LNCaP clone FGC (cell line): ENCODE measurements around a stretch of chr11.

- RRBS, 2 experiments: no CpG with 5 or more reads among the region's 3 CpGs
These were observed 638 bp downstream of the C11orf97 start for GRCh38 chr11:94512969-94513229.

GRCh38 chr11:94574518-94574862 is 7.3 kb downstream of the PIWIL4 start:
- RRBS, 2 experiments: no CpG with 5 or more reads among the region's 12 CpGs

GRCh38 chr11:94591756-94592086 is 24.6 kb downstream of the PIWIL4 start:
- RRBS, 2 experiments: no CpG with 5 or more reads among the region's 1 CpG

- RRBS, 2 experiments: no CpG with 5 or more reads among the region's 6 CpGs
These were observed 61.9 kb upstream of the AMOTL1 start for GRCh38 chr11:94706274-94706665.

- RRBS, 2 experiments: under 1 to 2% methylated on average over 36 of the region's 58 CpGs
These were observed 513 bp downstream of the ENDOD1 start for GRCh38 chr11:95089997-95090721.

DNA sequence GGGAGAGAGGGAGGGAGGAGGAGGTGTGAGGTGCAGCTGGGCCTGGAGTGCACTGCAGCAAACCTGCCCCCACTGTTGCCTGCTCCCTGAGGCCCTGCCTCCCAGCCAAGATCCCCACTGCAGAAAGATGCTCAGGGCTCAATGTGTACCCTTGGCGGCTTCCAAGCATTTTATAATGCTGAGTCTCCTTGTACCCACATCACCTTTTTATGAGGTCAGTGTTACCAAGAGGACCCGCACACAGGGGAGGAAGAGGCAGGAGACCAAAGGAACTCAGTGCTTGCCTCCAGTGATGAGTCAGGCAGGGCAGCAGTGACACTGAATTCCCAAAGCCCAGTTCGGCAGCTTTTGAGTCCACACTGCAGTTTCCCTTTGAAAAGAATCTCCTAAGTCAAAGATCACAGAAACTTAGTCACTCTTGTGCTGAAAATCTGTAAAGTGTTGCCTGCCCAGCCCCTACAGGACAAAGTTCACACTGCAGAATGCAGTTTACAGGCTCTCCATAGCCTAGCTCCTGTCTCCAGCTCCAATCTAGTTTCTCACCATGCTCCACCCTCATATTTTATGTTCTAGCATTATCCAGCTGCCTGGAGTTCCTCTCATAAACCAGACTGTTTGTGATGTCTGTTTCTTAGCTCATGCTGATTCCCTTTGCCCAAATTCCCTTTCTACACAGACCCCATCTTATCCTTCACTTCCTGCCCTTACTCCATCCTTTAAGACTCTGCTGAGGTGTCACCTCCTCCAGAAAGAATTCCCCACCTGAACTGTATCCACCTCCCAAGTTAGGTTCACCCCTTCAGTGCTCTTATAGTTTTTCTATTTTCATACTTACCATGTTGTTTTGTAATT is 3.3 kb downstream of the ENDOD1 start:
- RRBS, 2 experiments: no CpG with 5 or more reads among the region's 3 CpGs

- RRBS, 2 experiments: no CpG with 5 or more reads among the region's 9 CpGs
These were observed 63.5 kb downstream of the ENDOD1 start for GRCh38 chr11:95152916-95153785.

DNA sequence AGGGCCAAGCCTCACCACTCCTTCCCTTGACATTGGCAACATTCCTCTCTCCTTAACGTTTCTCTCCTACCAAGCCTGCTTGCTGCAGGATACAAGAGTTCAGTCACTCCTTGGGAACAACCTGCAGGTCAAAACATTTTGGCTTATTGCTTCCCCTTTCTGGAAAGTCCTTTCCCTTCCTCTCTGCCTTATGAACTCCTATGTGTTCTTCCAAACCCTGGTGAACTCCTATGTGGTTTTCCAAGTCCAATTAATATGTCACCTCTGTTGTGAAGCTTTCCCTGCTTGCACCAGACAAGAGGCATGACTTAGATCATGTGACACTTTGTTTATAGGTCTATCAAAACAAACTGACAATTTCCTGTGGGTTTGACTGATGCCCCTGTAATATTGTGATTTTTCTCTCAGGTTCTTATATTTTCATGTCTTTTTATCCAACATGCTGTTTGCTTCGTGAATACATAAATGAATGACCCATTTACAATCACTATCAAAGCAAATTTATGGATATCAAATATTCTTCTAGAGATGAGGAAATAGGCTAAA is 64.2 kb downstream of the ENDOD1 start:
- RRBS, 2 experiments: no CpG with 5 or more reads among the region's 2 CpGs

- RRBS, 2 experiments: no CpG with 5 or more reads among the region's 5 CpGs
These were observed 39.7 kb downstream of the SESN3 start for GRCh38 chr11:95191255-95191650.

DNA sequence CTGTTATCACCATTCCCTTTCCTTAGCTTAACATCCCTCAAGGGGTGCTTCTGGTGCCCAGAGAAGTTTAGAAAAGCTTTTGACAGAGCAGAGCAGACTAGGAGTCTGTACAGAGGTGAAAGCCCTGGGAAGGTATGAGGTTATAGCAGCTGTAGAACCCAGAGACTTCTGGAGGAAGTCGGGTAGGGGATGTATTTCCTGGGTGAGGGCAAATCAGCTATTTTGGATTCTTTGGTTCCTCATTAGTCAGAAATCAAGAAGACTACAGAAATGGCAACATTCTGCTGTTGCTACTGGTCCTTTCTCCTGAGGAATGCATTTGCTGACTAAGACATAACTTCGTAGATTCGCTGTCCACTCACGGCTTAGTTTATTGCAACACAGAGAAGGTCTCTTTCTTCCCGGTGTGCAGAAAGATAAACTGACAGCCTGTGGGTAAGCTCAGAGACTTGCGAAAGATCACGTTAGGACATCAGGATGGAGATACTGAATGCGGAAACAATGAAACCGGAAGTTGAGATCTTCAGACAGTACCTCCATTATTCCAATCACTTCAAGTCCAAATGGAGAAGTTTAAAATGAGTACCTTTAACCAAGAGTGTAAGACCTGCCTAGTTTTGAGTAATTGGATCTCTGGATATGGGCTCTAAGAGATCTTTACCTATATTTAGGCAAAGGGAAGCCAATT is 25.4 kb upstream of the SESN3 start:
- RRBS, 2 experiments: 78 to 89% methylated on average over 3 of the region's 9 CpGs

GRCh38 chr11:95733852-95734637 is 55.5 kb downstream of the FAM76B start:
- RRBS, 2 experiments: no CpG with 5 or more reads among the region's 6 CpGs

DNA sequence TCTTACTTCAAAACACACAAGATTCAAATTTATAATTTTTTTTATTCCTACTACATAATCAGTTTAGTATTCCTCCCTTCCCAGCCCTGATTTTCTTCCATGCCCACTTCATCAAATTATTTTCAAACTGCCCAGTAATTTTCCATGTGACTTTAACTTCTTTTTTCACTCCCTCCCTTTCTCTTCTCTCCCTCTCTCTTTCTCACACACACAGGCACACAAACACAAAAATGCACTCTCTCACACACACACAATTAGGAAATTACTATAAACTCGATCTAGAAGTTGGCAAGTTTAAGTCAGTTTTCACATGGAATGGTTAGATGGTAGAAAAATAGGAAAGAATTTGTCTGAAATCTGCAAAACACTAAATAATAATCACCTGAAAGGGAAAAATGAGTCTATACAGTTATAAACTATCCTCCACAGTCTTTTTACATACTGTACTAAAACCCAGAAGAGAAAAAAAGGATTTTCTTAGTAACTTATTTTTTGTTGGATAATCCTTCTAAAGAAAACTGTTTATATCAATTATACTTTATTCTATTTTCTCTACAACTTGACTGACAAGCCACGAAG is 47.2 kb downstream of the MTMR2 start:
- RRBS, 2 experiments: no CpG with 5 or more reads among the region's 2 CpGs

- RRBS, 2 experiments: no CpG with 5 or more reads among the region's 5 CpGs
These were observed 922 bp downstream of the MTMR2 start for GRCh38 chr11:95922953-95923416.

GRCh38 chr11:96013271-96013874 is 89.5 kb upstream of the MTMR2 start:
- RRBS, 2 experiments: no CpG with 5 or more reads among the region's 10 CpGs

- RRBS, 2 experiments: no CpG with 5 or more reads among the region's 12 CpGs
These were observed 122.0 kb upstream of the MTMR2 start for GRCh38 chr11:96045723-96046543.

GRCh38 chr11:96143381-96143918 is 199.5 kb downstream of the MAML2 start:
- RRBS, 2 experiments: no CpG with 5 or more reads among the region's 9 CpGs

DNA sequence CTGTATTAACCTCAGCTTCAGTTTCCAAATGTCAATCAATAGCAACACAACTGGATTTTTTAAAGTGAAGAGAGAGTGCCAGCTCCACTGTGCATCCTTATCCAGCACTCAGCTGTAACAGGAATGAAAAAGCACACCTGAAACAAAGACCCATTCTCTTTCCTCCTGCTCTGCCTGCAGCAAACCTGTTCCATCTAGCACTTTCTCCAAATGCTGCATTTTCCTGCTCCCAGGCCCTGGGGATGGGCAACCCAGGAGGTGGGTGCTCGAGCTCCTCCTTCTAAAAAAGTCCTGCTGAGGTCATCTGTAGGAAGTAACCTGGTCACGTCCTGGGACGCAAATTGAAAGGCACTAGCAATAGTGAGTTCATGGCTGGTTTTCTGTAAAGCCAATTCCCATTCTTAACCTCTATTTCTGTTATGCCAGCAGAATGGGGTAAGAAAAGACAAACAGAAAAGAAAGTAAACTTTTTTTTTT is 173.8 kb downstream of the MAML2 start:
- RRBS, 2 experiments: no CpG with 5 or more reads among the region's 3 CpGs

DNA sequence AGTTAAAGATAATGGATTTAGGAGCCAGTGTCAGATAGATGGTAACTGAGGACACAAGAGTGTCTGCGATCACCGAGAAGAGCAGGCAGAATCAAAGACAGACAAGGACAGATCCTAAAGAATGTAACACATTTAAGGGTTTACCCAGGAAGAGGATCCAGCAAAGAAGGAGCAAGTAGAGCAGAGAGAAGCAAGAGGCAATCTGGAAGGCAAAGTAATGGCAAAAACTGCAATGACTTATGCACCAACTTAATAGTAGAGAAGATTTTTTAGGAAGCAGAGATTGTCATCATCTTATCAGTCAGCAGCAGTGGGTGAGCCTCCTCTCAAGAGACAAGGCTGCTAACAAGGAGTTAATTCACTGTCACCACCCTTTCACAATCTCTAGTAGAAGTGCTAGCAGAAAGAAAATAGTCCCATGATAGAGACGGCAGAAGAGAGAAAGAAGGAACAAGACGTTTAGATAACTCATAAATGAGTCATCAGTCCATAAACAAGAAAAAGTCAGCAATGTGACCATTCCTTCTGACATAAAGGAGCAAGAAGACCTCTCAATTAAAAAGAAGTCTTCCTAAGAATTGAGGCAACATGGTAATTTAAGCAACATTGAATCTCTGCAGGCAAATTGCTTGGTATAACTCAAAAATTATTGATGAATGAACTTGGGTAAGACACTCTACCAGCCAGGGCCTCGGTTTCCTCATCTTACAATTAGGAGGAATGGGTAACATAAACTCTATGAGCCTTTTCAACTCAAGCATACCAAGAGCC is 130.5 kb downstream of the MAML2 start:
- RRBS, 2 experiments: no CpG with 5 or more reads among the region's 5 CpGs

DNA sequence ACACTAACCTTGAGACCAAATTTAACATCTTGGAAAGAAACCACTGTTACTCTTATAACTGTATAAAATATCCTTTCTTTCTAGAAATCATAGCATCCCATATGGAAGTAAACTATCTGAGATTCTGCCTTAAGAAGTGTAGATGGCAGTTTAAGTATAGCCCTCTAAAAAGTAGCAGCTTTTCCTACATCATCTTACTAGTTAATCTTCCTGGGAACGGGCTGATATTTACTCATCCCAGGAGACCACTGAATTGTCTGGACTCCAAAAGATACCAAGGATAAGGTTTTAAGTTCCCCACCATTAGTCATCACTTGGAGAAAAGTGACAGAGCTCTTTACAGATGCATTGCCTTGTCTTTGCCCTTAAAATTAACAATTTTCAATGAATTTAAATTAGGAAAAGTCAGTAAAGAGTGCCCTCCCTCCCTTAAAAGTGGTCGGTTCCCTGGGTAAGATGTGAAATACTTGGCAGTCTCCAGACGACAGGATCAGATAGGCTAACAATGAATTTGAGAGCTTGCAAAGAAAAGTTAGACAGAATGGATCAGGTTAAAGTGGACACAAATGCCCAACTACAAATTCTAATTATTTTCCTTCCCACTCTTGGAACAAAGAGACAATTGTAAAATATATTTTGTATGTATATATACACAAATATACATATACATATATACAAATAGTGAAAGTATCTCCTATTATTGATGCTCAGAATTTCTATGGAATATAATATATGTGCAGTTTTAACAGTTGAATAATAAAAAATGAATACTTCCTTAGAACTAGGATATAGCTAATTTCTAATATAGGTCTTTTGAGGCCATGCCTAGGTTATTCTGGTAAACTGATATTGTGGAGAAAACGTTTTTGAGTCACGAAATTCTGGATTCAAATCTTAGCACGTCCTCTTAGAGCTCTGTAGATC is 129.3 kb downstream of the MAML2 start:
- RRBS, 2 experiments: no CpG with 5 or more reads among the region's 6 CpGs